GM12878 (cell line): ENCODE data around the gene TDRD9.

DNA sequence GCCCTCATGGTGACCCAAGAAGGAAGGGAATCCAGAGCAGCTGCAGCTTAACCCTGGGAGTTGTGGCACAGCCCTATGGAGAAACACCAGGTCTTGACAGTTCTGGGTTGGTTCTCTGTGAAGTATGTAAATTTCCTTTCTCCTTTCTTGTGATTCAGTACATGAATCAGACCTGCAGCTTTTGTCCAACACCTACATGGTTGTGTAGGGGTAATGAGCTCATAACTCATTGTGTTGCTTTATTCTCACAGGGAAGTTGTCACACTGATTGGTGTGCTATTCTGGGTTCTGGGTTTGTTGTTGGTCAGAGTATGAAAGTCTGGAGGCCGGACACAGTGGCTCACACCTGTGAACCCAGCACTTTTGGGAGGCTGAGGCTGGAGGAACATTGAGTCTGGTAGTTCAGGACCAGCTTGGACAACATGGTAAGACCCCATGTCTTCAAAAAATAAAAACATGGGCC is 18.6 kb downstream of the CKB start:
- RAMPAGE, long total RNA = no peak
- RRBS, 2 experiments = no CpG with 5 or more reads among the region's 1 CpG
CAGE:
- cytosol, long polyA minus RNA = no peak
- cytosol, long polyA plus RNA = no peak
- long polyA plus RNA = no peak
- nucleolus, long total RNA = no peak
- nucleus, long polyA plus RNA = no peak
- nucleus, long total RNA = no peak

- RAMPAGE, long total RNA = no peak
- RRBS, 2 experiments = 4% methylated on average over 19 to 30 of the region's 112 CpGs
CAGE:
- cytosol, long polyA minus RNA = start-site peak on the minus strand at chr14:103521327-103521345, 95 reads
- cytosol, long polyA plus RNA = start-site peak on the minus strand at chr14:103521432-103521521, 25 and 23 reads in 2 replicates
- long polyA plus RNA = start-site peak on the minus strand at chr14:103521427-103521503, 16 and 15 reads in 2 replicates
- nucleolus, long total RNA = no peak
- nucleus, long polyA plus RNA = no peak
- nucleus, long total RNA = no peak
Measured at GRCh38 chr14:103521179-103521992, 1.2 kb downstream of the CKB start.

GRCh38 chr14:103559441-103560279 is 2.8 kb downstream of the BAG5 start:
- RAMPAGE, long total RNA = no peak
- RRBS, 2 experiments = no CpG with 5 or more reads among the region's 14 CpGs
CAGE:
- cytosol, long polyA minus RNA = no peak
- cytosol, long polyA plus RNA = no peak
- long polyA plus RNA = no peak
- nucleolus, long total RNA = no peak
- nucleus, long polyA plus RNA = no peak
- nucleus, long total RNA = no peak

GRCh38 chr14:103735500-103735815 is 19.8 kb downstream of the ZFYVE21 start:
- RAMPAGE, long total RNA = no peak
- RRBS, 2 experiments = no CpG with 5 or more reads among the region's 7 CpGs
CAGE:
- cytosol, long polyA minus RNA = no peak
- cytosol, long polyA plus RNA = no peak
- long polyA plus RNA = no peak
- nucleolus, long total RNA = no peak
- nucleus, long polyA plus RNA = no peak
- nucleus, long total RNA = no peak

- RAMPAGE, long total RNA = no peak
- RRBS, 2 experiments = no CpG with 5 or more reads among the region's 11 CpGs
CAGE:
- cytosol, long polyA minus RNA = no peak
- cytosol, long polyA plus RNA = no peak
- long polyA plus RNA = no peak
- nucleolus, long total RNA = no peak
- nucleus, long polyA plus RNA = no peak
- nucleus, long total RNA = no peak
Measured at GRCh38 chr14:103753964-103754323, 38.3 kb downstream of the ZFYVE21 start.

GRCh38 chr14:103928109-103928828 is at the start of gene TDRD9:
Gene TDRD9 (plus strand): TSS chr14:103928456.
- RAMPAGE, long total RNA = no peak
- RRBS, 2 experiments = 72 to 87% methylated on average over 30 to 31 of the region's 84 CpGs
CAGE:
- cytosol, long polyA minus RNA = no peak
- cytosol, long polyA plus RNA = no peak
- long polyA plus RNA = no peak
- nucleolus, long total RNA = no peak
- nucleus, long polyA plus RNA = no peak
- nucleus, long total RNA = no peak

GRCh38 chr14:104155556-104156136 is 17.3 kb downstream of the KIF26A start:
- RAMPAGE, long total RNA = no peak
- RRBS, 2 experiments = 57 to 59% methylated on average over 16 of the region's 35 CpGs
CAGE:
- cytosol, long polyA minus RNA = no peak
- cytosol, long polyA plus RNA = no peak
- long polyA plus RNA = no peak
- nucleolus, long total RNA = no peak
- nucleus, long polyA plus RNA = no peak
- nucleus, long total RNA = no peak

GRCh38 chr14:104281005-104281480 is 142.7 kb downstream of the KIF26A start:
- RAMPAGE, long total RNA = no peak
- RRBS, 2 experiments = no CpG with 5 or more reads among the region's 21 CpGs
CAGE:
- cytosol, long polyA minus RNA = no peak
- cytosol, long polyA plus RNA = no peak
- long polyA plus RNA = no peak
- nucleolus, long total RNA = no peak
- nucleus, long polyA plus RNA = no peak
- nucleus, long total RNA = no peak

- RAMPAGE, long total RNA = no peak
- RRBS, 2 experiments = no CpG with 5 or more reads among the region's 14 CpGs
CAGE:
- cytosol, long polyA minus RNA = no peak
- cytosol, long polyA plus RNA = no peak
- long polyA plus RNA = no peak
- nucleolus, long total RNA = no peak
- nucleus, long polyA plus RNA = no peak
- nucleus, long total RNA = no peak
Measured at GRCh38 chr14:104393785-104394522, 185.6 kb upstream of the C14orf180 start.

DNA sequence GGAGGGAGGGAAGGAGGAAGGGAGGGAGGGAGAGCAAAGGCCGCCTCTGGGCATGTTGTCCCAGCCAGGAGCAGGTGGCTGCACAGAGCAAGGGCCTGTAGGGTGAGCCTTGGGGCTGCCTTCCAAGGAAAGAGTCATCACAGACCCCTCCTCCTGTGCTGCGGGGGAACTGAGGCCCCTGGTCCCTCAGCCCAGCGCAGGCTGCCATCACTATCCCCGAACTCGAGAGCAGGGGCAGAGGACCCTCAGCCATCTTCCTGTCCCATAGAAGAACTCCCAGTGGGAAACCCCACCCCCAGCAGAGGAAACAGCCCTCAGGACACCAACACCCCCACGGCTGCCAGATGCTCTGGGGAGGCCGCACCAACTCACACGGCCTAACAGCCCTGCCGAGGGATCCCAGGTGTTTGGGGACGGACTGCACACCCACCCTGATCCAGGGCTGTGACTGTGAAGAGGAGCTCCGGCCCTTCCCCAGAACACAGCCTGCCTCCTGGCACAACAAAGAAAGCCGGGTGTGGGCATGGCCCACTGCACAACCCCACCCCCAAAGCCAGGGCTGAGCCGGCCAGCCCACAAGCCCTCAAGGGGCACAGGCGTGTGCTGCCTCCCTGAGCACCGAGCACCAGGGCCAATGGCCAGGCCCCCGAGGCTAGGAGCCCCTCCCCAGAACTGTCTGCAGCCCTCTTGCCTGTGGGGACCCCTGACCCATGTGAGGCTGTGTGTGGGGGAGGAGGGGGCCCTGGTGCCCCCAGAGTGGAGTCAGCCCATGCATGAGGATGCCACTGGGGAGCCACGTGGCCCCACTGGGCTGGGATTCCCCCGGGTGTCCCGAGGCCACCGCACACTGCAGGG is 16.3 kb upstream of the C14orf180 start:
- RAMPAGE, long total RNA = no peak
- RRBS, 2 experiments = 3 to 9% methylated on average over 2 to 5 of the region's 20 CpGs
CAGE:
- cytosol, long polyA minus RNA = no peak
- cytosol, long polyA plus RNA = no peak
- long polyA plus RNA = no peak
- nucleolus, long total RNA = no peak
- nucleus, long polyA plus RNA = no peak
- nucleus, long total RNA = no peak

GRCh38 chr14:104666081-104666761 is 23.2 kb upstream of the INF2 start:
- RAMPAGE, long total RNA = no peak
- RRBS, 2 experiments = no CpG with 5 or more reads among the region's 17 CpGs
CAGE:
- cytosol, long polyA minus RNA = no peak
- cytosol, long polyA plus RNA = no peak
- long polyA plus RNA = no peak
- nucleolus, long total RNA = no peak
- nucleus, long polyA plus RNA = no peak
- nucleus, long total RNA = no peak

- RAMPAGE, long total RNA = no peak
- RRBS, 2 experiments = 33% methylated on average over 3 of the region's 22 CpGs; no CpG with 5 or more reads in 1 of the 2 experiments
CAGE:
- cytosol, long polyA minus RNA = no peak
- cytosol, long polyA plus RNA = no peak
- long polyA plus RNA = no peak
- nucleolus, long total RNA = no peak
- nucleus, long polyA plus RNA = no peak
- nucleus, long total RNA = no peak
Measured at GRCh38 chr14:104694537-104695409, 5.4 kb downstream of the INF2 start.

DNA sequence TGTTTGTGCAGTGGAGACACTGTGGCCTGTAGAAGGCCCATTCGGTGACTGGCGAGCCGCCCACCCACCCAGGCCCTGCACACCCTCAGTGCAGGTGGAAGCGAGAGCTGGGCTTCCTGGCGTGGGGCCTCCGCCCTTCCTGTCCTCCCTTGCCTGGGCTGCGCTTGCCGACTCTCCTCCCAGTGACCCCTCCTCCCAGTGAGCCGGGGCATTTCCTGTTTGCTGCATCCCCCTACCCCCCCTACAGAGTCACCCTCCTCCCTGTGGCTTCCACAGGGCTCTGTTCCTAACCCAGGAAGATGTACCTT is 5.9 kb downstream of the INF2 start:
- RAMPAGE, long total RNA = no peak
- RRBS, 2 experiments = no CpG with 5 or more reads among the region's 9 CpGs
CAGE:
- cytosol, long polyA minus RNA = no peak
- cytosol, long polyA plus RNA = no peak
- long polyA plus RNA = no peak
- nucleolus, long total RNA = no peak
- nucleus, long polyA plus RNA = no peak
- nucleus, long total RNA = no peak

DNA sequence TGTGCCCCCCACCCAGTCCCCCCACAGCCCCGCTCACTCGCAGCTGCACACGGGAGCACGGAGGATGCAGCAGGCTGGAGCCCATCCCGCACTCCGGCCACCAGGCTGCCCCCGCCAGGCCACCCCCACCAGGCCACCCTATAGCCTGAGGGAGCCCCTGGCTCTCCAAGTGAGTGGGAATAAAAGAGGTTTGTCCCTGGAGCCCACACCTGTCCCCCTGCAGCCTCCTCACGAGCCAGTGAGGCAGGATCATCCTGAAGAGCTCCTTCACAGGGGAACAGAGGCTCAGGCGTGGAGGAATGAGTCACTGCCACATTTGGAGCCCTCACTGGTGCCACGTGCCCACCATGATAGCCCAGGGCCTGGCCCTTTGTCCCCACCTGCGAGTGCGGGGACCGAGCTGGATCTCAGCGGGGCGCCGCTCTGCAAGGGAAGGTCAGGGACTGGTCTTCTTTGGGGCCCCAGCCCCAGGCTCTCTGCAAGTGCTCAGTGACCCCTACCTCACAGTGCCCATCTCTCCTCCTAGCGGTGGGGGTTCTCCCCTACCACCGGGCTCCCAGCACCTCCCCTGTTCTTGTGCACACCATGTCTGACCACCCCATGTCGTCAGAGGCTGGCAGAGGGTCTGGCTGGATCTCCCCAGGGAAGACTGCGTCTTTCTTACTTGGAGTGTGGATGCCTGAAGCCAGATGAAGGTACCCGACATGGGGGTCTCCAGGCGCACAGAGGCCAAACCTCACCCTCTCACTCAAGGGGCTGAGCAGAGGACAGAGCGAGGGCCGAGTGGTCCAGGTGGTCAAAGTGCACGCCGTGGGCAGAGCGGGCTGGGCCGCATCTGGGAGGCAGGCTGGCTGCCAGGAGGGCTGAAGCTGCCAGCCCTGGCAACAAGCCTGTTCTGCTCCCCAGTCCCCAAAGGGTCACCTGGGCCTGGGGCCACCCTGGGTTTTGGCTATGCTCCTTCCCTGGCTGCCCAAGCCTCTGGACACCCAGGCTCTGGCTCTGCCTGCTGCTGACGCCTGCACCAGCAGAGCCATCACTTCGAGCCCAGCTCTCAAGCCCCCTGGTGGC is 2.3 kb downstream of the ADSS1 start:
- RAMPAGE, long total RNA = no peak
- RRBS, 2 experiments = no CpG with 5 or more reads among the region's 30 CpGs
CAGE:
- cytosol, long polyA minus RNA = no peak
- cytosol, long polyA plus RNA = no peak
- long polyA plus RNA = no peak
- nucleolus, long total RNA = no peak
- nucleus, long polyA plus RNA = no peak
- nucleus, long total RNA = no peak

GRCh38 chr14:104791794-104792480 is 3.6 kb downstream of the AKT1 start:
- RAMPAGE, long total RNA = no peak
- RRBS, 2 experiments = no CpG with 5 or more reads among the region's 16 CpGs
CAGE:
- cytosol, long polyA minus RNA = no peak
- cytosol, long polyA plus RNA = no peak
- long polyA plus RNA = no peak
- nucleolus, long total RNA = no peak
- nucleus, long polyA plus RNA = no peak
- nucleus, long total RNA = no peak

- RAMPAGE, long total RNA = no peak
- RRBS, 2 experiments = no CpG with 5 or more reads among the region's 20 CpGs
CAGE:
- cytosol, long polyA minus RNA = no peak
- cytosol, long polyA plus RNA = no peak
- long polyA plus RNA = no peak
- nucleolus, long total RNA = no peak
- nucleus, long polyA plus RNA = no peak
- nucleus, long total RNA = no peak
Measured at GRCh38 chr14:104861021-104862054, 3.7 kb upstream of the CEP170B start.

DNA sequence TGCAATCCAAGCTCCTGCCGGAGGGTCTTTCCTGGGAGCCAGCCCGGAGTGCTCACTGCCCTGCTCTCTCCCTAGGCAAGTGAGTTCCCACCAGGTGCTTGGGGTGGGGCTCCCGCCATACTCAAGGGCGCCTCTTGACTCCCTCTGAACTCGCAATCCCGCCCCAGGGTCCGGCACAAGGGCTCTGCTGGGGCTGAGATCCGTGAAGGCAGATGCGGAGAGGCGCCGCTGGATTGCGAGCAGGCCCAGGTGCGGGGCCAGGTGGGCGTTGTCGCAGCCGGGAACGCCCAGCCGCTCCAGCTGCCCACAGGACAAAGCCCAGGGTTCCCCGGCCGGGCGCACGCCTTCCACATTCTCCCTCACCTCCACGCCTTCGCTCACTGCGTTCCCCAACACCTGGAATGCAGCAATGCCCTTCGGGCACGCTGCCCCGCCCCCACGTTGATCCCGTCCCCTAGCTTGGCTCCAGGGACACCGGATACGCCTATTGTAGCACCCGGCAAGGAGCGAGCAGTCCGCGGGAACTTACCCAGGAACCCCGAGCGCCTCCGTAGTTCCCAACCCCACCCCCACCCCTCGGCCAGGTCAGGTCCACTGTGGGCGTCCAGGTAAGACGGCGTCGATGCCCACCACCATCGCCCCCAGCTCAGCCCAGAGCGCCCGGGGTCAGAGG is 905 bp upstream of the CEP170B start:
- RAMPAGE, long total RNA = no peak
- RRBS, 2 experiments = 10 to 32% methylated on average over 5 to 10 of the region's 47 CpGs
CAGE:
- cytosol, long polyA minus RNA = no peak
- cytosol, long polyA plus RNA = no peak
- long polyA plus RNA = no peak
- nucleolus, long total RNA = no peak
- nucleus, long polyA plus RNA = no peak
- nucleus, long total RNA = no peak

DNA sequence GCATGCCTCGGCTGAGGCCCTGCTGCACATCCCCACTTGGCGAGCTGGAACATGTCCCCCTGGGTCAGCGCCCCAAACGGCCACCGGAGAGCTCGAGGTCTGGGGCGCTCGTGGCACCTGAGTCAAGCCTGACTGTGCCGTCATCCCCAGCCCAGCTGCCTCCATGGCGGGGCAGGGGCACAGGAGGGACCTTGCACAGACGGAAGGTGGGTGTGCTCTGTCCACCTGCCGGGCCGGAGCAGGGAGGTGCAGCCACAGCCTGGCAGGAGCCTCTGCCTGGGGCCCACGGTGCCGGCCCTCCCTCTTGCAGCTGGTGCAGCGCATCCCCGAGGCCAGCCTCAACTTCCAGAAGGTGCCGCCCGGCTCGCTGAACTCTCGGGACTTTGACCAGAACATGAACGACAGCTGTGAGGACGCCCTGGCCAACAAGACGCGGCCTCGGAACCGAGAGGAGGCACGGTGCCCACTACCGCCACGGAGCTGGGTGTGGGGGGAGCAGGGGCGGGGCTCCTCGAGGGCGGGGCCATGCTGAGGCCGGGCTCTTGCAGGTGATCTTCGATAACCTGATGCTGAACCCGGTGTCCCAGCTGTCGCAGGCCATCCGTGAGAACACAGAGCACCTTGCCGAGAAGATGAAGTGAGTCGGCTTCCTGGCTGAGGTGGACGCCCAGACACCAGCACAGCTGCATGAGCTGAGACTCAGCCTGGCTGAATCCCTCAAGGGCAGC is 28.3 kb downstream of the CEP170B start:
- RAMPAGE, long total RNA = no peak
- RRBS, 2 experiments = 66 to 82% methylated on average over 6 of the region's 41 CpGs
CAGE:
- cytosol, long polyA minus RNA = no peak
- cytosol, long polyA plus RNA = no peak
- long polyA plus RNA = no peak
- nucleolus, long total RNA = no peak
- nucleus, long polyA plus RNA = no peak
- nucleus, long total RNA = no peak

DNA sequence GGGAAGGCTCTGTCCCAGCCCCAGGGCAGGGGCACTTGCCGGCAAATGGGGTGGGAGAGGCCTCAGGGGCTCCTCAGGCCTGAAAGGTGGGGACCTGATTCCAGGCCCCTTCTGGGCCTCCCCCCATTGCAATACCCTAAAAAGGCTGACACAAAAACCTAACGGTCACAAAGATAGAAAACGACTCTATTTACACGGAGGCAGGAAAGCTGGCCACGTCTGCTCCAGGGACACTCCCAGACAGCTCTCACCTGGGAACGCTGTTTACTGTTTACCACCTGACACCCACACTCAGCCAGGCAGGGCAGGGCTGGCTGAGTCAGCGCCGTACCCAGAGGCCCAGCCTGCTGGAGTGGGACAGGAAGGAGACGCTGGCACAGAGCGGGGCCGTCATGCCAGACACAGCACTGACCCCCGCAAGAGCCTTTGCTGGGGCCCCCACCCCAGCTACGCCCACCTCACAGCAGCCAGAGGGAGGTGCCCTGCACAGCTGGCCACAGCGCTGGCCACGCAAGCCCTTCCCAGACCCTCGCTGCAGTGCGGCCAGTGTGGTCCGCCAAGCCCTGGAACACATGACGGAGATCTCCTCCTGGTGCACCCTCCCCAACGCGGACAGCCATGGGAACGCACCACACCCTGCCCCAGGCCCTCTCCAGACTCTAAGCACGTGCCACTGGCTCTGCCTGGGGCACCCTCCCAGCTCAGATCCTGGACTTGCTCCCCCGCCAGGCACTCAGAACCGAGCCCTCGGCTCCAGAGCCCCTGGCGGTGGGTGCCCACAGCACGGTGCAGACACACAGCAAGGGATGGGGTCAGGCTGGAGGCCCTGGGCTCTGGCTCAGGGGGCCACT is 5.9 kb downstream of the AHNAK2 start:
- RAMPAGE, long total RNA = no peak
- RRBS, 2 experiments = no CpG with 5 or more reads among the region's 28 CpGs
CAGE:
- cytosol, long polyA minus RNA = no peak
- cytosol, long polyA plus RNA = no peak
- long polyA plus RNA = no peak
- nucleolus, long total RNA = no peak
- nucleus, long polyA plus RNA = no peak
- nucleus, long total RNA = no peak

GRCh38 chr14:104976092-104976820 is 1.9 kb downstream of the AHNAK2 start:
- RAMPAGE, long total RNA = no peak
- RRBS, 2 experiments = no CpG with 5 or more reads among the region's 18 CpGs
CAGE:
- cytosol, long polyA minus RNA = no peak
- cytosol, long polyA plus RNA = no peak
- long polyA plus RNA = no peak
- nucleolus, long total RNA = no peak
- nucleus, long polyA plus RNA = no peak
- nucleus, long total RNA = no peak